Rectum (tissue), 1 donor: ENCODE results near the gene C18orf32.

GRCh38 chr18:48730683-48731039 is 191.8 kb downstream of the CTIF start:
- PRO-cap = no peak

DNA sequence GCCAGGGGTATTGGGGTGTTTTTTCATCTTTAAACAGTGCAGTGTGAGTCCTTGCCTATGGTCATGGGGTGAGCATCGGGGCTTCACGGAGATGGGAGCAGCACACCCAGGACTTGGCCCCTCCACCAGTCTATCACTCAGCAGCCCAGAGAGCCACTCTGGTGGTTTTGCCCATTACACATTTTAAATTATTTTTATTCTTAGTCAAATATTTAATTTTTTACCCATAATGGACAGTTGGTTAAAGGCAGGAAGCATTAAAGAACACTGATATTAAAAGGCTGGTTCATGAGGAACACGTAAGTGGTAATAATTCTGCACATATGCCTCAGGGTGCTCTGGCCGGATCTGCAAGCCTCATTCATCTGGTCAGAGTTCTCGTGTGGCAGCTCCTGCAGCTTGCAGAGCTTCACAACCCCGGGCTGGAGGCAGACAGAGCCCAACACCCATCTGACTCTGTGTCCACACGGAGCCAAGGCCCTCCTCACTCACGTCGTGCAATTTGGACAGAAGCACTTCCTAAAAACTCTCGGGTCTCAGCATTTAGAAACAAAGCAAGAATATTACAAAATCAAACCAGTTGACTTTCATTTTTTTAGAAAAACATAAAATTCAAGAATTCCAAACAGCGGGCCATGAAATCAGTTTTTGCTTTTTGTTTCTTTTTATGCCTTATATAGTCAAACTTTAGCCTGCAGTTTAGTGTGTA is 204.1 kb downstream of the CTIF start:
- PRO-cap = no peak

DNA sequence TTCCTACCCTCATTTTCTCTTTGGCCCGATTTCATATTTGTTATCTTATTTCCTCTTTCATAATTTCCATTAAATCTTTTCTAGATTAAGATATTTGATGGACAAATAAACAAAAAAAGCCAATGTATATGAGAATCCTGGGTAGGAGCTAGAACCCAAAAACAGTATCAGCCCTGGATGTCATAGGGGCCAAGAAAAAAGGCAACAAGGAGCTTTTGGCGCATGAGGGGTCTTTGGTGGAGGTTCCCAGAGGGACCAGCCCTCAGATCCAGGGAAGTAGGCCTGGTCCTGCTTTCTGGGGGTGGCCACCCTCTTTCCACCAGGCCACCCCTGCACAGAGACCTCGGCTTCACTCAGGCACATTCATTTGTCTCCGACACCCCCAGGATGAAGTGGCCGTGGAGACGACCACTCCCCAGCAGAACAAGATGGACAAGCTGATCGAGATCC is 189.7 kb downstream of the SMAD7 start:
- PRO-cap = no peak

DNA sequence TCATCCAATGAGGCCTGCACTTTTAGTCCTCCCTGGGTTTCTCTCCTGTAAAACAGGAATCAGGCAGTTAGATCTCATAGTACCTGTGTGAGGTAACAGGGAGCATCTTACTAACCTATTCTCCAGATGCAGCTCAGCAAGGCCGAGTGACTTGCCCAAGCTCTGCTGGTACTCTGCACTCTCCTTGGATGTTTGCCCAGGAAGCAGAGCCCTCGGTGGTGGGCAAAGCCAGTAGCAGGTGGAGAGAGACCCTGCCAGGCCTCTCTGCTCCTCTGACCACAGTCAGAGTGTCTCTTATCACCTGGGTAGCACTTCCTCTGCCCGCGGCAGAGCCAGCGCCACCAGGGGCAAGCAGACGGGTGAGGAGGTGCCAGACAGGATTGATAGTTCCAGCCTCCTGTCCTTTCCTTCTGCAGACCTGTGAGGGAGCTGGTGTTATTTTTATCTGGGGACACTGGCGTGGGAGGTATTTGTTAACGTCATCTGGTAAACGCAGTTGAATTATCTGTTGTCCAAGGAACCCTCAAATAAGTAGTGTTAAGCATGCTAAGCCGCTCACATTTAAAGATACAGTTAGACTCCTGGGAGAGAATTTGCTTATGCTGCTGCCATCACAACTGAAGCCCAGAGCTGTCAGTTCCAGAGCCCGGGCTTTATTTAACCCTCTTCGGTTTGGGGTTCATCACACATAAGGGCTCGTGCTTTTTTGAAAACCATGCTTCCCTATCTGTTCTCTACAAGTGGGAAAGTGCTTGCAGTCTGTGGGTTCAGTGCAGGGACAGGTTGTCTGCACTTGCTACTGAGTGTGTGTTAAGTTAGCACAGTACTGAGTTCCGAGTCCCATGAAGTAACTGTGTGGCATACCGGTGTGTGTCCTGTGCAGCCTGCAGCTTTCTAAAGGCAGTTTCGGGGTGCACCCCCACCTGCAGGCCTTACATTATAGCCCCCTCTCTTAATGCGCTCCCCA is 152.8 kb downstream of the SMAD7 start:
- PRO-cap = no peak

DNA sequence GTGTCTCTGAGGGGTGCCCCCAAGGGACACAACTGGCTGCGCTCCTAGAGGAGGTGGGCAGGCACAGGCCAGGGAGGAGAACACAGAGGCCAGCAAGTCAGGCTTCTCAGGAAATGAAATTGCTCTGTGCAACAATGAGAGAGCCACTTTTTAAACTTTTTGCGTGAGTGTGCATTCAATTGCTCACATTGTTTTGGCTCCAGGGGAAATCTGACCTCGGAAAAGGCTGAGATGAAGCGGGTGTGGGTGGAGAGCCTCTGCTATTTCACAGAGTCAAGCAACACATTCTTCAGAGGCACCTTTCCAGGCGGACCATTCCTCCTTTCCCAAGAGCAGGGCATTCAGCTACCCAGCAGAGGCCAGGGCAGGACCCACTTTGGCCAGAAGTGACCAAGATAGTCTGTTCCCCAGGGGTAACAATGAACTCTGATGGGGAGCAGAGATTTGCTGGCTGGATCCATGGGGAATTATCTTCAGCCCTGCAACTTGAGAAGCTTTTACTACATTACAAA is 125.4 kb downstream of the SMAD7 start:
- PRO-cap = no peak

GRCh38 chr18:48841374-48842285 is 109.1 kb downstream of the SMAD7 start:
- PRO-cap = no peak

DNA sequence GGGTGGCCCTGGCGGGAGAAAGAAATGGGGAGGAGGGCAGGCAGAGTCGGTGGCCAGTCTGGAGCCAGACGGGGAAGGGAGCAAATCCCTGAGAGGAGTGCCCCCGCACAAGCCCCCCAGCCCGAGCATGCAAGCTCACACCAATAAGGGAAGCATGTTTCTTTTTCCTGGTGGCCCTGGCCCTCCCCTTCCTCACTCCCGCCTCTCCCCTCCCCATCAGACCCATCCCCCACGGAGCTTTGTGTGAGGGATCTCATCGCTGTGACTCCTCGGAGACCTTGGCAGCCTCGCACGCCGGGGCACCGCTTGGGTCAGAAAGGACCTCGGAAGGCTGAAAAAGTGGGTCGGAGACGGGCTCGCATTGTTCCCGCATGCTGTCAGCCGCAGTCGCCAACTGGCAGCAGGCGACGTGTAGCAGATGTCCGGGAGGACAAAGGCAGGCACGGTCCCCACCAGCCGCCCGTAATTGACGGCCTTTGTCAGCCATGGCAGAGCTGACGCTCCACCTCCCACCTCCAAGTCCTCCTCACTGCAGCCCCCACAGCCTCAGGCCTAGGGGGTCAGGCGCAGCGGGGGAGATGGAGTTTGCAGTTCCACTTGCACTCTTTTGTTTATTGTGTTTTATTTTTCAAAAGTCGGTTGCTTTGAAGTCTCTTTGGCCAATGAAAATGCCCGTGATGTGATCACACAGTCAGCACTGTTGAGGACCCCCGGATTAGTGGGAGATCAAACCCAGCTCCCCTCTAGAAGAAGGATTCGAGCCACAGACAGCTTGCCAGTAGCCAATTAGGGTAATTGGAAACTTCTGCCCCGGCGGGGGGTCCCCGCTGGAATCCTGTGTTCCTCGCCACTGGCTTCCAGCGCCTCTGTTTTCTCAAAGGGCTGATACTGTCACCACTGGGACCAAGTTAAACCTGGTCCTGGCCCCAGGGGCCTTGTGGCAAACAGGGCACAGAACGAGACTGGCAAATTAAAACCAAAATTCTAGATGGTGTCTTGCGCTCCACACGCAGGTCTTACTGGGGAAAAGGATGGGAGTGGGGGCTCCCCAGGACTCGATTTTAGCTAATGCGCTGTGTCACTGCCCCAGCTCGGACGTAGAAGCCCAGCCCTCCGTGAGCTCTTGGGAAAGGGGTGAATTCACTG is 90.8 kb downstream of the SMAD7 start:
- PRO-cap = no peak

DNA sequence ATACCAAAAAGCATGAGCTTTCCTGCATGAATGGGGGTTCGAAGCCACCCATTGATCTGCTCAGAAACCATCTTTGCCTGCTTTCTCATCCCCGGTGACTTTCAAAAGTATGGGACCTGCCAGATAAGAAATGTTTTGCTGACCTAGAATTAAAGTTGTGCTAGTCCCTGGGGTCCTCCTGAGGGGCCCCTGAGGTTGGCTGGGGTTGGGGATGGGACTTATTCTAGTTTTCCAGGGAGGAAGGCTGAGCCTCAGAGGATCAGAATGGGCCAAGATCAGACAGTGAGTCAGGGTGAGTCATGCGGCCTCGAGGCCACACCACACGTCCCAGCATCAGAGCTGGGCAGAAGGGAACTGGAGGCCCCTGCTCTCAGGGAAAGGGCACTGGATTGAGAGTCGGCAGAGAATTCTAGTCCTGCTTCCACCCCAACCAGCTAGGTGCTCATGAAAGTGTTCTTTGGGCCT is 77.5 kb downstream of the SMAD7 start:
- PRO-cap = unidirectional peak, plus-strand start at position 346 of the sequence

- PRO-cap = unidirectional peak, plus-strand start at chr18:48902208
Measured at GRCh38 chr18:48901768-48902474, 48.8 kb downstream of the SMAD7 start.

GRCh38 chr18:48920838-48921596 is 29.7 kb downstream of the SMAD7 start:
- PRO-cap = no peak

- PRO-cap = no peak
Measured at GRCh38 chr18:48942236-48943133, 8.3 kb downstream of the SMAD7 start.

- PRO-cap = no peak
Measured at GRCh38 chr18:48944575-48944986, 6.2 kb downstream of the SMAD7 start.

DNA sequence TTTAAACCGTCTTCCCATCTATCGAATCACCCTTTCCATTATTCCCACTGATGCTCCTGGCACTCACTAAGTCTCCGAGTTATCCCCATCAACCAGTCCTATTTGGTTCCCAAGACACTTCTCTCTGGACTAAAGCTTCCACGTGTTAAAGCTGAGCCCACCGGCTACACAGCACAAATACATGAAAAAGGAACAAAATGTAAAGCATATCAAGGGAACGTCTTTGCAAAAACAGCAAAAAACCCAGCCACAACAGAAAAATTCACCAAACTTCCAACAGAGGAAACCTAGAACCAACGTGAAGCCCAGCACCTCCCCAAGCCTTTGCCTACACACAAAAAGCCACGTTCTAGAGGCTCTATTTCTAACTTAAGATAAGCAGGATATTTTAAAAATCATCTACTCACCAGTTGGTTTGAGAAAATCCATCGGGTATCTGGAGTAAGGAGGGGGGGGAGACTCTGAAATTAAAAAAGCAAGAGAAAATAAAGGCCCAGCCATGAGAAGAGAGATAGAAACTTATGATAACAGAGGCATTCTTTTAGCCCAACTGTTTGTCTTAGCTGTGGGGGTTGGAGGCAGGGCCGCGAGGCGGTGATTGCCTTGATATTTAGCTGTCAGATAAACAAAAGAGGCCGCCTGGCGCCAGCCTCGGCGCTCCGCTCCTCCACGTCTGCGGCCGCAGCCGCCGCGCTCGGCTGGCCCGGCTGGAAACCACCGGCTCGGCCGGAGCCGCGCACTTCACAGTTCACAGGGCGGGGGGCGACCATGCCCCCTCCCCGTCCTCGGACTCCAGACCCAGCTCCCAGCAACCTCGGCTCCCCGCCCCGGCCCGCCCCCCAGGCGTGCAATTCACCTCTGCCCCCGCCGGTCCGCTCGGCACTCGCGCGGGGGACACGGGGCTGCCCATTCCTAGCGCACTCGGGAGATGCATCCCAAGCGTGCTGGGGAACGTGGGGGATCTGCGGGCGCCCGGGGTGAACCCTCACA is 2.5 kb downstream of the SMAD7 start:
- PRO-cap = bidirectional peak, plus-strand start at position 882 of the sequence, minus-strand start at position 716 of the sequence

DNA sequence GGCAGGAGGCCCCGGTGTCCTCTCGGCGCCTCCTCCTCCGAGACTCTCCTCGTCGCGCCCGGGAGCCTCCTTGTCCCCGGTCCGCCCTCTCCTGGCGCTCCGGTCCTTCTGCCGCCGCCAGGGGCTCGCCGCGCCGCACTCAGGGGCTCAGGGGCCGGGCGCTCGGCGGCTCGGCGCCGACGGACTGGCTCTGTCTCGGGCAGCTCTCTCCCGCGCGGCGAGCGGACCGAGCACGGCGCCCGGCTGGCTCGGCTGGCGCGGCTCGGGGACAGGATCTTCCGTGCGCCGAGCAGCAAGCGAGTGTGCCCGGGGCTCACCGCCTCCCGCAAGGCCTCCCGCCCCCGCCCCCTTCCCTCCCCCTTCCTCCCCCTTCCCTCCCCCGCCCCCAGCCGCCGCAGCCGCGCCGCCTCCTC is 958 bp upstream of the SMAD7 start:
- PRO-cap = bidirectional peak, plus-strand start at position 150 of the sequence, minus-strand start at position 110 of the sequence; bidirectional peak, plus-strand start outside the sequence, minus-strand start at position 298 of the sequence

- PRO-cap = no peak
Measured at GRCh38 chr18:48962865-48963240, 12.1 kb upstream of the SMAD7 start.

DNA sequence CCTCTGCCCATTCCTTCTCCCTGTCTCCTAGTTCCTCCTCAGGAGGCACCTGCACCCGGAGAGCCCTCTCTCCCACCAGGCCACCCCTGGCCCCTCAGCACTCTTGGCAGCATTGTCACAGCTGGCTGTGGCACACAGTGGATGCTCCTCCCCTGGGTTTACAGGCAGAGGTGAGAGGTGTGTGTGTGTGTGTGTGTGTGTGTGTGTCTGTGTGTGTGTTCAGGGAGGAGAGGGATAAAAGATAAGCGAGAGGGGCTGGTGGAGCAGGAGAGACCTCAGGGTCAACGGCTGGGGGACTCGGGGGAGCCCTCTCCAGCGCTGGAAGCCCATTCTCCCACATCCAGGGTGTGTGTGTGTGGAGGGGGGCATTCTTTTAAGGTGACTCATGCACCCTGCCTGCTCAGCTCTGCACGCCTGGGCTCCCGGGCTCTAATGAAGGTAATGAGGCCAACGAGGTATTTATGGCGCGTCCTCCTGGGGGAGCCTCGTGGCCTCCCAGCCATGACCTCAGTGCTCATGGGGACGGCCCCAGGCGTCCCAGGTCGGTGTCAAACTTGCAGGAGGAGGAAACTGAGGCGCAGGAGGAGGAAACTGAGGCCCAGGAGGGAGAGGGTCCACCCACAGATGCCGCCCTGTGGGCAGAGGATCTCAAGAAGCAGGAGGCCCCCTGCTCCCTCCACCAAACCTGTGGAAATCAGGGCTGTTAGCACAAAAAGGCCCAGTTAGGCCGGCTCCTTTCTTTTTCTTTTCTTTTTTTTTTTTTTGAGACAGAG is 66.3 kb upstream of the SMAD7 start:
- PRO-cap = no peak

DNA sequence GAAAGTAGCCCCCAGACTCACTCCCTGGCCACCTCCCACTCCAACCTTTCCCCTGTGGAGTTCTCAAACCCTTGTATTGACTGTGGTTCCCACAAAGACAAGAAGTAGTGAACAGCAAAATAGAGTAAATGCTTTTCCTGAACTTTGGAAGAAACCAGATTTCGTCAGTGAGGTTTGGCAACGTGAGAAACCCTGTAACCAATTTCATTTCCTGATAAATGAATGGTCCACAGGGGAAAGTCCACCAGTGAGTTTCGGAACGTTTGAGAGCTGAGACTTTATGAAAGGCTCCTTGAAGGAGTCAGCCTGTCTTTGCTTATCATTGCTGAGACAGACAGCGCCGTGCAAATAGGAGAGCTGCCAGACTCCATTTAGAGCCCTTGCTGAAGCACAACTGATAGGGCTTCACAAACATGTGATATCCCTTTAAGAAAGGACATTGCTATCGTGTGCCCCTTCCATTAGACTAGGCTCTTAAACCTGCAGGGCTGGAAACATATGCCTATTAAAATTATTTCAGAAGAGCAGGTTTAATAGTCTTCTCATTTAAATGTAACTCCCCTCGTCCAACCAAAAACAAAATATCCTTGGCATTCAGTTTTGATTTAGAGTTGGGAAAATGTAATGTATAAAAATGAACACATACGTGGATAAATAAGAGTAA is 121.8 kb upstream of the SMAD7 start:
- PRO-cap = no peak

GRCh38 chr18:49159922-49160652 is 209.3 kb upstream of the SMAD7 start:
- PRO-cap = no peak

- PRO-cap = bidirectional peak, plus-strand start at chr18:49487354, minus-strand start at chr18:49487222
Measured at GRCh38 chr18:49486905-49487993, at the start of gene C18orf32. C18orf32 (minus strand) TSS chr18:49487234.

DNA sequence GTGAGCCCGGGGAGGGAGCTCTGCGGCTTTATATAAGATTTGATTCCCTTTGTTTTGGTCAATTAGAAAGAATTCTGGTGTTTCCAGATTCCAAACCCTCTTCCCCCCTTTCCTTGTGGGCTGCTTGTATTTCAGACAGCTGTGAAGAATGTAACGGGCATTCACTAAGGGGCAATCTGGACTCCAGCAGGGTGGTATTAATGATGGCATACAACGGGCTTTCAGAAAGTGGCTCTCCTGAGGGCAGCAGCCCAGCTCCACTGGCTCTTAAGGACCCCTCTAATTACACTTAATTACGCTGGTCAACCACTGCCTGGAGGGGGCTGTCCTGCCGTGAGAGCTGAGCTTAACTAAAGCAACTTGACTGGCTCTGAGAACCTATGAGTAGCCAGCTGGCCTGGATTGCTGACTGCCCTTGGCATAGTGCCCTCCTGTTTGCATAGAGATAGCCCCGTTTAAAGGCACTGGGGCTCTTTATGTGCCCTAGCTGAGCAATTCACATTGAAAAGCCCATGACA is 3.7 kb downstream of the LIPG start:
- PRO-cap = no peak